Melanocyte of skin (primary cell): ENCODE results near the gene H1-1.

DNA sequence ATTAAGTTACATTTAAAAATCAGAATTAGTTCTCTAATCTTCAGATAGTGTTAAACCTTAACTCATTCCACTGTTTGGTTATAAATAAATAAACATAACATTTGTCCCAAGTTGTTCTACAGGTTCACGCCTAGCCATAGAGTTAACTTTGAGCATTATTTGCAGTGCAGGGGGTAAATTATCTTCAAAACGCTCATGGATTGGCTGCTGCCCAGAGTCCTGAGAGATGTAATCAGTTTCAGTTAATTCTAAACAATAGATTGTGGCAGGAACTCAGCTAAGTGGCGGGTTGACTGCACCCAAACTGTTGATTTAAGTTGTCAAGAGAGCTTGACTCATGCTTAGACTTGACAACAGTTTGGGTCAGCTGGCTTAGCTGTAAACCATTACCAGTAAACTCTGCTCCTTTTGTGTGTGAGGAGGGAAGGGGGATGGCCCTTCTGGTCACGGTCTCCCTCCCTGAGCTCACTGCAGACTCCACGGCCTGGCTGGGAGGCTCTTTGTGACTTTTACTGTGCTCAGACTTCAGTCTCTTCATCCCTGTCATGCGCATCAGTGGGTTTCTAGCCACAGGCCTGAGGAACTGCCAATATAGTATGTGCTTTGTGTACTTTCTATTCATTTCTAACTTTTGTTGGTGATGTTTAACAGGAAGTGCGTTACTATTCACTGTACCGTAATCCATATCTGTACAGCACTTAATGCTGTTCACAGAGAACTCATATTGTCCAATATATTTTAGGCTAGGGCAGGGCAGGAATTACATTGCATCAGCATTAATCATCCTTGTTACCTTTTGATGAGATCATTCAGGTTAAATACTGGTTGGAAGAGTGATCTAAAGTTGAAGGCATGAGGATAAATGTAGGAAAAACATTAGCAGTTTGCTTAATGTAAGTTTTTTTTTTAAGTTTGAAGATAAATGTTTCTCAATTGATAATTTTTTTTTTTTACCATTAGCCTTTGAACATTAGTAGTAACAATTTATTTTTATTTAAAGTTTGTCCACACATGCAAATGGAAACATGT, 488.2 kb downstream of the CDKAL1 start:
- CAGE, long polyA plus RNA, 2 experiments = no peak in any of the 2 experiments

- CAGE, long polyA plus RNA, 2 experiments = no peak in any of the 2 experiments
Observed at GRCh38 chr6:21109931-21110130, 483.7 kb upstream of the SOX4 start.

DNA sequence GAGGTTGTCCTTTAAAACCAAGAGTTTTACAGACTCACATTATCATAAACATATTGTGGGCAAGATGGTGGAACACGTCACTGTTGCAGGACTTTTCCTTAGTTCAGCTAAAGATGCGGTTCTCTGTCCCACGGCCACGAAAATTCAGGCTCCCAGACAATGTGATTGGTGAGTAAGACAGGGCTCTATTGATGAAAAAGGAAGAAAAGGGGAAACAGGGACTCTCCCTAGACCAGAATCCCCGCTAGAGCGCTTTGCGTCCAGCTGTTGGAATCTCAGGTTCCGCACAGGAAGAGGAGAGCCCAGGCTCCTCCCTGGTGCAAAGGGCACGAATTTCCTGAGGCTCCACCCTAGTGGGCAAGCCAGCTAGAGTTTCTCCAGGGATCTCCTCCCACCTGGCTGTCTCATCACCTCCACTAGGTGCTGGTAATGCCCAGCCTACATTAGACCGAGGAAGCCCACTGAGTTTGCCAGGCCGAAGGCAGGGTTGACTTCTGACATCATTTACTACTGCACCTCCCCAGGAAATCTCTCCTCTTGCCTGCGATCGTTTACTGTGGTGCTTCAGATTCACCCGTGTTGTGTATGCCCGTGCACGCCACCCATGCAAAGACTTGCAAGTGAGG, 135.9 kb upstream of the SOX4 start:
- CAGE, long polyA plus RNA, 2 experiments = no peak in any of the 2 experiments

GRCh38 chr6:21588013-21588840, 5.3 kb upstream of the SOX4 start:
- CAGE, long polyA plus RNA, 2 experiments = no peak in any of the 2 experiments

DNA sequence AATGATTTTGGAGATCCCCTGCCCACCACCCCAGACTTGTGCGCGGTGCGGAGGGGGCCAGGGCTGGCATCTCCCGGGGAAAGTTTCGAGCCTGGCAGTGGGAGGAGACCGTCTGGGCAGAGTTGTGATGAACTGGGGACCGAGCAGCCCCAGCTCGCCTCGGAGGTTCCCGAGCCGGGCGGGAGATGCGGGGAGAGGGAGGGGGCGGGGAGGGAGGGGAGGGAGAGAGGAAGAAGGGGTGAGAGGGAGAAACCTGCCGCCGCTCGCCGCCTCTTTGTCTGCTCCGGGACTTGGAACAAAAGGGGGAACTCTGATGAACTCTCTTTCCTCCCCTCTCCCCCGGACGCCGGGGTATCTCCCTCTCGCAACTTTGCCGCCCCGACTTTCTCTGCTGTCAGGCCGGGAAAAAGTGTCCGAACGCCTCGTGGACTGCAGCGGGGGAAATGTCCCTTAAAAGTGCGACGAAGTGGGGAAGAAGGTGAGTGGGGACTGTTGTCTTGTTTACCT, 72.7 kb downstream of the SOX4 start:
- CAGE, long polyA plus RNA, 2 experiments = no peak in any of the 2 experiments

- CAGE, long polyA plus RNA, 2 experiments = no peak in any of the 2 experiments
Observed at GRCh38 chr6:21873740-21874104, 280.2 kb downstream of the SOX4 start.

DNA sequence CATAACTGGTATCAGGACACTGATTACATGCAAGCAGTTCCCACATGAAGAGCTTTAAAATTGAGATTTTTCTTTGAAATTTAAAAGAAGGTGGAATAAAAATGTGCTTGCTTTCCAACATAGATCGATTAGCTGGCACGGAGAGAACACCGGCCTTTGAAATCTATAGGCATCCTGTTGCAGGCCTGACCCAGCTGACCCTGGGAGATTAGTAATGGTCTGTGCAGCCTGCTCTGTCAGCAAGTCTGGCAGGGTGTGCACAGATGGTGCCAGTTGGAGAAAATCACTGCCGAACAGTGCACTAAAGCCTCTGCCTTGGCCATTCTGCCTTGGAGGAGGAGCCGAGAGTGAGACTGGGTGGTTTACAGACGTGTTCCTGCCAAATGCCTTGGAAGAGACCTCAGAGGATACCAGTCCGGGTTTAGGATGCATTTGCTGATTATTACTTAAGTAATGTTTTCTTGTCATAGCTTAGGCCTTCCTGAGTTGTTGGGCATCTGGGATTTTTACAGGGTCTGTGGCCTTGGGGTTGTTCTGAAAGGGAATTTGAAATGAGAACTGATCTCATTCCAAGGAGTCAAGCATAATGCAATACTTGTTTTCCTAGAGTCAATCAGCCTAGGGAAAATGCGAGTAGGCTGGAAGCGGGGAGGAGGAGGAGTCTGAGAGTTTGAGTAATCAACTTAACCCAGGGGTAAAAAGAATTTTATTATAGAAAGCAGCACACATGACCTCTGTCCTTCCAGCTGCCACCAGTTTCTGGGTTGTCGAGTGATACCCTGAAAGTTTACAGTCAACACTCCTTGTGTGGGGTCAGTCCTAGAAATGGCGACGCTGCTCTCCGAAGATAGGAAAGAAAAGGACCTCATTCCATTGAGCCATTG, 292.1 kb downstream of the SOX4 start:
- CAGE, long polyA plus RNA, 2 experiments = no peak in any of the 2 experiments

GRCh38 chr6:21921924-21922487, 328.5 kb downstream of the SOX4 start:
- CAGE, long polyA plus RNA, 2 experiments = no peak in any of the 2 experiments

GRCh38 chr6:21953717-21954580, 342.9 kb downstream of the PRL start:
- CAGE, long polyA plus RNA, 2 experiments = no peak in any of the 2 experiments

DNA sequence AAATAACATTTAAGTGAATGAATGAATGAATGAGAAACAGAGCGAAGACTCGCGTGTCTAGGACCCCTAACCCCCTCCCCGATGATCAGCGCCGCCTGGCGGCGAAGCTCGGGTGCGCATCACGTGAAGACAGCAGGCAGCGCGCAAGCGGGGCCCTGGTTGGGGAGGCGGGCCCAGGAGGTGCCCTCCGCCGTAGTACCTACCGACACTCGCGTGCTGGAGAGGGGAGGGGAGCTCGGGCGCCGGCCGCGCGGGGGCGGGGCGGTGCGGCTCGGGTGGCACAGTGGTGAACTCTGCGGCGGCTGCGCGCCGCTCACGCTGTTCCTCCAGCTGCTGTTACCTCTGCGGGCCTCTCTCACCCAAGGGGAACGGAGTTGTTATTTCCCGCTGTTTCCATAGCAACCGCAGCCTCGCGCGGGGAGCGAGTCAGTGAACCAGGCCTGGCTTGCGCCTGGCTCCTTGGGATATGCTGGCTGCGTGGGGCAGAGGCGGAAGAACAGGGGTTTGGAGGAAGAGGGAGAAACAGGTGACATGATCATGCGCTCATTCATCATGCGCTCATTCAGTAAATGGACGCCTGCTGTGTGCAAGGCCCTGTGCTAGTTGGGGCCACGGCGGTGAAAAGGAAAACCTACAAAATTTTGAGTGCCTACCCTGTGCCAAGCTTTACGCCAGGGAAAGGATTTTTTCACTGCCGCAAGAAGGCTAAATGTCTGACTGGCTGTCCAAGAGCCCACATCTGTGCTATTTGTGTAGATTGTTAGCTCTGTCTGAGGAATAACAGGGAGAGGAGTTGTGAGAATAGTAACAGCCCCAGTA, 2.1 kb upstream of the DCDC2 start:
- CAGE, long polyA plus RNA, 2 experiments = no peak in any of the 2 experiments

GRCh38 chr6:24702654-24703190, 16.2 kb downstream of the C6orf62 start:
- CAGE, long polyA plus RNA, 2 experiments = no peak in any of the 2 experiments

DNA sequence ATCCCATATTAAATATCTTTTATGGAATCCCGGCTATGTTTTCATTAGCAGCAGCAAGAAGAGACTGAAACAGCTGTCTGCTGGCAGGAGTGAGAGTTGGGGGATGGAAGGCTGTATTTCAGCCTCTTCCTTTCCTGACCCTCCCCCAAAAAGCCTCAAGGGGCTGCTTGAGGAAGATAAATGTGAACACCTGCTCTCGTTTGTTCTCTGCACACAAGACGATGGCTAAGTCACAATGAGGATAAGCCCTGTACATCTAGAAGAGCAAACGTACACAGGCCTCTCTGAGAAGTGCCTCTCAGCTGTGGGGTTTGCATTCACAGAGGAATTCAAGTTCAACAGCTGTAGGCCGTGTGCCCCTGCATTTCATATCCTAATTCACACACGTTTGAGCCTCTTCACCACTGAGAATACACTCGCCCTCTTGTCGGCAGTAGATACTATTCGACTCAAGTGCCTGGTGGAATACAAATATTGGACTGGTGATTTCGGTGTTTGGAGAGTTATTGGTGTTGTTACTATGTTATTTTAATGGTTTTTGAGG, 16.2 kb downstream of the RIPOR2 start:
- CAGE, long polyA plus RNA, 2 experiments = no peak in any of the 2 experiments

GRCh38 chr6:25050068-25050981, 114.6 kb upstream of the RIPOR2 start:
- CAGE, long polyA plus RNA, 2 experiments = no peak in any of the 2 experiments

GRCh38 chr6:25178341-25178944, 100.7 kb upstream of the CARMIL1 start:
- CAGE, long polyA plus RNA, 2 experiments = no peak in any of the 2 experiments

DNA sequence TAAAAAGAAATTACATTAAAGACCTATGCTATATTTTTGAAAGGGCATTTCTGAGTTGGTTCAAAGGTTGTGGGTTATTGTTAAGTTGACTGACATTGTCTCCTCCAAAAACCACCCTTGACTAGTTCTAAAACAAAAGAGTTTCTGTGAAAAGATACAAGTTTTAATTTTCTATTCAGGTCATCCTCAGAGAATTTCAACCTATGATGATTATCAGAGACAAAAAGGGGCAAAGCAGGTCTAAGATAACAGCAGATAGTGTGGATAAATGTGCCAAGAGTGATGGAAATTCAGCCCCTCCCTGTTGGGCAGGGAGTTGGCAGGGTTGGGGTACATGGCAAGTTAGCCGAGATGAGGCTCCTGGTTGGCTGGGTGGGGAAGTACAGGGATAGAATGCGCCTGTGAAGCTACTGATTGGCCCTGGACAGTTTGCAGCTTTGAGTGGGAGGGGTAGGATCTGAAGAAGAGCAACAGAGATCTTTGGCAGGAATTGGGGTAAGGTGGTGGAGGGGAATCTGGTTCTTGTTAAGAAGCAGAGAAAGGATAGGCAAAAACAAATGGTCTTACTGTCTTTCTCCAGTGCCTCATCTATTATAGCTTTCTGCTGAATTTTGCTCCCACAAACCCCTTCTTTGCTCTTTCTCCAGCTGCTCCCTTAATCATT, 86.7 kb upstream of the CARMIL1 start:
- CAGE, long polyA plus RNA, 2 experiments = no peak in any of the 2 experiments

DNA sequence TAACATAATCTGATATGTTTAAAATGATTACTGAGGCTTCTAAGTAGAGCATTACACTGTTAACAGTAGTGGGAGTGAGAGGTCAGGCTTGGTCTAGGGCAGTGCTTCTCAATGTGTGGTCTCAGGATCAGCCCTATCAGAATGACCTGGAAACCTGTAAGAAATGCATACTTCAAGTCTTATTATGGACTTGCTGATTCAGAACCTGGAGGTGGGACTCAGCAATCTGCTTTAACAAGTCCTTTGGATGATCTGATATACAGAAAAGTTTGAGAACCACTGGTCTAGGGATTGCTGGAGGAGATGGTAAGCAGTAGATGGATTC, 47.2 kb downstream of the CARMIL1 start:
- CAGE, long polyA plus RNA, 2 experiments = no peak in any of the 2 experiments

DNA sequence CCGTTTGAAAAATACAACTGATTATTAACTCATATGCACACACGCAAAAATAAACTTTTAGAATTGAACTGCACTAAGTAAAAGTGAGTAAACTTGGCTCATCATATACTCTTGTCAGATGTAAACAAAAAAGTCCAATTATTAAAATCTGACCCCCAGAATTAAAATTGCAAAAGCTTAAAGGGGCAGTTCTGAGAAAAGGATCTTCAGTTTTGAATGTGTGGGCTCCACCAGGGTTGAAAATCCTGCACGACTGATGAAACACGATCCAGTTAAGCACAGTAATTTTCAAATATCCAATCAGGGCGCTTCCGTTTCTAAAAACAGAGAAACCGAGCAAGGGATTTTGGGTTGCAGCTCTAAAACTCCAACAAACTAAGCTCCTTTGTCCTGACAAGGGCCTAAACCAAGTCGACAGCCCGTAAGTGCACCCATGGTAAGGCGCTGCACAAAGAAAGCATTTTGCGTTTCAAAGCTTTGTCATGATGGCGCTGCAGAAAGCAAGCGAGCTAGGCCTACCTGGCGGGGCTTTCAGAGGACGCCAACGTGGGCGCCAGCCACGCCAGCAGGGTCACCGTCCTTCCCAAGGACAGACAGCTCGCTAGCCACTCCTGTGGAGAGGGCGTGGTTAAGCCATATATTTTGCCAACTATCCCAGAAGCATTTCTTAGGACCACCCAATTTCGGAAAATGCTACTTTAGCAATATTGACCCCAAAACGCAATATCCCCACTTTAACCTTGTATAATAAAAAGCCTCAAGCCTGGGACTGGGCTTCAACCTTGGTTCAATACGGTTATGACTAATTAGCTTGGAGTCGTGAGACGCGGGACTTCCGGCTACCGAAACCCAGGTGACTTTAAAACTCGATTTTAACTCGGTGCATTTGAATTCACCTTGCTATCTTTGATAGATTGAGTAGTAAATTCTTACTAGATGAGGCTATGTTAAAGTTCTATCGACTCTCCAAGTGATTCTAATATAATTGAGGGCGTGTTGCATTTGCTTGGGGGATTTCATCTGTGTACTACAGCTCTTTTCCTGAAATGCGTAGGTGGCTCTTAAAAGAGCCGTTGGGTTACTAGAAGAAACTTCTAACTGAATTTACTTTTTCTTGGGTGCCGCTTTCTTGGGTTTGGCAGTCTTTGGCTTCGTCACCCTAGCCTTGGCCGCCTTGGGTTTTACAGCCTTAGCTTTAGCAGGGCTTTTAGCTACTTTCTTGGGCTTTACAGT, 1.2 kb downstream of the H1-1 start:
- CAGE, long polyA plus RNA, 2 experiments = no peak in any of the 2 experiments

DNA sequence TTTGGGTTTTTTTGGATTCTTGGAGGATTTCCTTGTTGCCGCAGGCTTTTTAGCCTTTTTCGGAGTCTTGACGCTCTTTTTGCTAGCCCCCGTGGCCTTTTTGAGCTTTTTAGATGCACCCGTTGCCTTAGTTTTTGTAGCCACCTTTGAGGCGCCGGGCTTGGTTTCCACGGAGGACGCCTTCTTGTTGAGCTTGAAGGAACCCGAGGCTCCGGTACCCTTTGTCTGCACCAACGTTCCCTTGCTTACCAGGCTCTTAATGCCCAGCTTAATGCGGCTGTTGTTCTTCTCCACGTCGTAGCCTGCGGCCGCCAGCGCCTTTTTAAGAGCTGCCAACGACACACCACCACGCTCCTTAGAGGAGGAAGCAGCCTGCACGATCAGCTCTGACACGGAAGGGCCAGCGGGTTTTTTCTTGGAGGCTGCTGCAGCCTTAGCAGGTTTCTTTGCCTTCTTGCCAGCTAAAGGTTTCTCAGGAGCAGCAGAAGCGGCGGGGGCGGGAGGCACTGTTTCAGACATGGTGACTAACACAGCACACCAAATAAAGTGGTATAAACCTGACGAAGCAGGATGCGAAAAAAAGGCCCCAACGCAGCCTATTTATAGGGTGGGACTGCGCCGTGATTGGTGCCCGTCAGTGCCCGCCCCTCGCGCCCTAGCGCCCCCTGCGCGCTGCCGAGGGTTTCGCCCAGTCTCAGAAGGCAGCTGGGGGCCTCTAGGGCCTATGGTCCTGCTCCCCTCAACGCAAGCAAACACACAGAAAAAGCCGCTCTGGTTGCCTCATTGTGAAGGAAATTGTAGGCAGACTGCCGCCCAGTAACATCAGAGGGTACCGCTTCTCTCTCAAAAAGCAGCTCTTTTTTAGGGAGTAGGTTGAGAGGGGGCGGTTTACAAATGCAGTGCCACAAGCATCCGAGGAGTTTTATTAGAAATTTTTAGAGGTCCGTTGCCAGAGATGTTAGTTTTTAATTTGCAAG, at the start of gene H1-1:
H1-1 (minus strand) TSS at position 574 of the 977 bp plus-strand sequence.
- CAGE, long polyA plus RNA, 2 experiments = no peak in any of the 2 experiments

- CAGE, long polyA plus RNA, 2 experiments = no peak in any of the 2 experiments
Observed at GRCh38 chr6:26030908-26031145, 1.1 kb downstream of the H3C2 start.

- CAGE, long polyA plus RNA, 2 experiments = no peak in any of the 2 experiments
Observed at GRCh38 chr6:26032163-26032976, 471 bp upstream of the H3C2 start.